Caco-2 (cell line): Measurements from ENCODE around the gene ATXN10.

DNA sequence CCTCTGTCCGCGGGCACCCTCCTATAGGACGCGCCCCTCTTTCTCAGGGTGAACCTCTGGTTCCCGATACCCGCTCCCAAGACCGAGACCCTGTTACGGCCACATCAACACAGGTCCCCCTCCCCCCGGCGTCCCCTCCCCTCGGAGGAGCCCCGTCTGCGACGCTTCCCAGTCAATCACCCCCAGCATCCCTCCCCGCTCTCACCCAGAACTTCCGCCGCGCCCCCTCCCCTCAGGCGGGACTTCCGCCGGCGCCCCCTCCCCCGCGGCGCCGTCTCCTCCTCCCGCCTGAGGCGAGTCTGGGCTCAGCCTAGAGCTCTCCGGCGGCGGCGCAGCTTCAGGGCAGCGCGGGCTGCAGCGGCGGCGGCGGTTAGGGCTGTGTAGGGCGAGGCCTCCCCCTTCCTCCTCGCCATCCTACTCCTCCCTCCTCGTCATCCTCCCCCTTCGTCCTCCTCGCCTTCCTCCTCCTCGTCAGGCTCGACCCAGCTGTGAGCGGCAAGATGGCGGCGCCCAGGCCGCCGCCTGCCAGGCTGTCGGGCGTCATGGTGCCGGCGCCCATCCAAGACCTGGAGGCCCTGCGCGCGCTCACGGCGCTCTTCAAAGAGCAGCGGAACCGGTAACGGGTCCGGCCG, at the start of gene ATXN10:
TSS of gene ATXN10 (plus strand) at position 271 of the 632 bp plus-strand sequence.
- PRO-cap, result bidirectional peak, plus-strand start at position 291 of the sequence, minus-strand start at position 194 of the sequence; bidirectional peak, plus-strand start at position 489 of the sequence, minus-strand start at position 490 of the sequence
- RRBS, result 3% methylated on average over 22 of the region's 64 CpGs

- PRO-cap, result no peak
- RRBS, result no CpG with 5 or more reads among the region's 11 CpGs
Observed at GRCh38 chr22:45672999-45674277, 1.8 kb downstream of the ATXN10 start.

GRCh38 chr22:45740294-45740662, 68.6 kb downstream of the ATXN10 start:
- PRO-cap, result no peak
- RRBS, result no CpG with 5 or more reads among the region's 3 CpGs

- PRO-cap, result no peak
- RRBS, result no CpG with 5 or more reads among the region's 7 CpGs
Observed at GRCh38 chr22:45769012-45769498, 97.4 kb downstream of the ATXN10 start.

DNA sequence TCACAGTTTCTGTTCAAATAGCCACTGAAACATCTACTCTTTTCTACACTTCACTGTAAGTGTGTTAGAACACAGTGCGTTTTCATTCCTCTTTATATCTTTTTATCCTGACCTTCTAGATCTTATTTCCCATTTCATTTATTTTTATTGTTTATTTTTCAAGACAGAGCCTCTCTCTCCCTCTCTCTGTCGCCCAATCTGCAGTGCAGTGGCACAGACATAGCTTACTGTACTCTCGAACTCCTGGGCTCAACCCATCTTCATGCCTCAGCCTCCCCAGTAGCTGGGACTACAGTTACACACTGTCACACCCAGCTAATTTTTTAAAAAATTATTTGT, 119.0 kb downstream of the ATXN10 start:
- PRO-cap, result no peak
- RRBS, result no CpG with 5 or more reads among the region's 3 CpGs

GRCh38 chr22:46040376-46041563, 63.8 kb upstream of the WNT7B start:
- PRO-cap, result no peak
- RRBS, result no CpG with 5 or more reads among the region's 22 CpGs

DNA sequence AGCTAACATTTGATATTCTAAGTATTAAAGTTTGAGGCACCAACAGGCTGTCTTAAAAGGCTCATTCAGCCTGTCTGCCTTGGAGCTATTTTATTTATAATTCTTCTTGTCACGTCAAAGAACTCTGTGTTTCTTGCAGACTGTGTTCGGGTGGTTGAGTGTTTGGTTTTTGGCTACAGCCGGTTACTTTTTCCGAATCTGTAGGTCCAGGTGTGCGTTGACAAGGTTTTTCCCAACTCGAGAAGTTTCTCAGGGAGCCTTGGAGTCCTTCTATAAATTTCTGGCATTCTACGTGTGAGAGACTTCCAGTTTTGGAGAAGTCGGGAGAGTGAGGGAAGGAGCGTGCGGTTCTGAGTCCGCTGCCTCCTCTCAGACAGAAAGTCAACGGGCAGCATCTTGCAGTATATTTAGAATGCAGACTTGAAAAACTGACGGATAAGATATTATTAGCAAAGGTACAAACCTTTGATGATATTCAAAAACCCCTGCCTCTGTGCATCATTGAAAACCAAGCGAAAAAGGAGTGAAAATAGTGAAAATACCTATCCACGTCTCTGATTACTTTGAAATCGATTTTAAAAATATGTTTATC, 85.3 kb upstream of the PPARA start:
- PRO-cap, result no peak
- RRBS, result no CpG with 5 or more reads among the region's 16 CpGs

DNA sequence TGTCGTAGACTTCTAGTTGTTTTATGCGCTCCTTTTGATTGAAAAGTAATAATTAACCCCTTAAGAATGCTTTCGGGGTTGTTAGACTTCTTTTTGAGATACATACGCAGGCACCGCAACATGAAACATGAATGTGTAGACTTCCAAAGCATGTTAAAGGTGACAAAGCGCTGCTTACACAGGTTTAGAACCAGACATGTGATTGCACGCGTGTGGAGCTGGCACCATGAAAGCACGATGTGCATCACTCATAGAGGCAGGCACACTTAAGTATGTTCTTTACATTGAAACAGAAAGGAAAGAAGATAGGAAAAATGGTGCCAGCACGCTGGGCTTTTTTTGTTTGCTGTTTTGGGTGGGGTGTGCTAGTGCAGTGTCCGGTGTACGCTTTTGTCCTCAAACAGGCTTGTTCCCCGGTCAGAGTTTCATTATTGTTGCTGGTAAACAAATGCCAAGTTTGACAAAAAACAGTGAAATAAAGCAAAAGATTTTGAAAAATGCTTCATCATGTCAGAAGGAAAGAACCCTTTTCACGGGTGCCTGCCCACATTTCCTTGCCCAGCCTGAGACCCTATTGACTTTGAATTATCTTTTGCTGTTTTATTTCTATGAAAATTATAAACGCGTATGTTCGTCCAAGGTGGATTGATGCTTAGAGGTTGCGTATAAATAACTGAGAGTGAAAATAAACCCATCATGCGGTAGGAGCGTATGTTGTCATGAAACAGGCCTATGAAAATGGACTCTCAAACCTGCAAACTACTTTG, 83.5 kb upstream of the PPARA start:
- PRO-cap, result no peak
- RRBS, result no CpG with 5 or more reads among the region's 20 CpGs

GRCh38 chr22:46069508-46069985, 80.8 kb upstream of the PPARA start:
- PRO-cap, result no peak
- RRBS, result no CpG with 5 or more reads among the region's 9 CpGs

- PRO-cap, result no peak
- RRBS, result 4% methylated on average over 52 of the region's 66 CpGs
Observed at GRCh38 chr22:46071248-46071657, 79.1 kb upstream of the PPARA start.

- PRO-cap, result no peak
- RRBS, result no CpG with 5 or more reads among the region's 7 CpGs
Observed at GRCh38 chr22:46073515-46073982, 76.8 kb upstream of the PPARA start.

DNA sequence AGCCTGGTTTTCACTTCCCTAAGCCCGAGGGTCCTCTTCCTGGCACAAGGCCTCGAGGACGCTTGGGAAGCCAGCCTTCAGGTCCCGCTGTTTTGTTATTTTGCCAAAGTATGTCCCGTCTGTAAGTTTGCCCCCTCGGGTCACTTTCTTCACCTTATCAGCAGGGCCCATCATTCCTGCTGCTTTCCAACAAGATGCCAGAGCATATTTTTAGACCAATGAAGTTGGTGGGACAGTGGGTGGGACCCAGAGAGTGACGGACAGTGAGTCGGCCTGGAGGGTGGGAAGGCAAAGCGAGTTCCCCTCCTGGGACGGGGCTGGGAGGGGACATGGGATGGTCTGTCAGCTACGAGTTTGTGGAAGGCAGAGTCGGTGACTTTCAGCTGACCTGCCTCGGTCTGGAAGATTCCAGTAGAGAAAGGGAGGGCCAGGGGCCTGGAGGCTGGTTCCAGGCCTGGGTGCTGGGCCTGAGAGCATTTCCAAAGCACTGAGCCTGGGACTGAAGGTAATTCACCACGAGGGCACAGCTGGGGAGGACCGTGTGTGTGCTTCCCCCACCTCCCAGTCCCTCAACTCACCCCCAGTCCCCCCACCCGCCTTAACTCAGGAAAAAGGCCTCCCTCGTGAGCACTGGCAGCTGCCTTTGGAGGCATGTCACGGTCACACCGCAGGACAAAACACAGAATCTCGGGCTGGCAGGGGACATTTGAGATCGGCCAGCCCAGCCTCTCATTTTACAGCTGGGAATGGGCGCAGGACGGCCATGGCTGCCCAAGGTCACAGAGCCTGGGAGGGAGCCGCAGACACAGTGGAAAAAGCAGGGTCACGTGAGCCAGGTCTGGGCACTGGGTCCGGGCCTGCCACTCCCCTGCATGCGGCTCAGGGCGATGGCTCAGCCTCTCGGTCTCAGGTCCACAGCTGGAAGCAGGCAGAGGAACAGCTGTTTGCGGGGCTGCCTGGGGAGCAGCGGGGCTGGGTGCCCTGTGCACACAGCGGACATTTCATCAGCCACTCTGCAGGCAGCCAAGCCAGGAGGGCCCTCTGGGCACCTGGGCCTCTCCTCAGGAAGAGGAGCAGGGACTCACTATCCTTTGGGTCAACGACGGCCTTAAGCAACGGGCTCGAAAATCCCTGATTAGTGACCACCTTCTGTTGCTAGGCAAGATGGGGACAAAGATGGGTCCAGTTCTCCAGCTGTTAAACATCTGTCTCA, 10.7 kb upstream of the PPARA start:
- PRO-cap, result no peak
- RRBS, result no CpG with 5 or more reads among the region's 36 CpGs

DNA sequence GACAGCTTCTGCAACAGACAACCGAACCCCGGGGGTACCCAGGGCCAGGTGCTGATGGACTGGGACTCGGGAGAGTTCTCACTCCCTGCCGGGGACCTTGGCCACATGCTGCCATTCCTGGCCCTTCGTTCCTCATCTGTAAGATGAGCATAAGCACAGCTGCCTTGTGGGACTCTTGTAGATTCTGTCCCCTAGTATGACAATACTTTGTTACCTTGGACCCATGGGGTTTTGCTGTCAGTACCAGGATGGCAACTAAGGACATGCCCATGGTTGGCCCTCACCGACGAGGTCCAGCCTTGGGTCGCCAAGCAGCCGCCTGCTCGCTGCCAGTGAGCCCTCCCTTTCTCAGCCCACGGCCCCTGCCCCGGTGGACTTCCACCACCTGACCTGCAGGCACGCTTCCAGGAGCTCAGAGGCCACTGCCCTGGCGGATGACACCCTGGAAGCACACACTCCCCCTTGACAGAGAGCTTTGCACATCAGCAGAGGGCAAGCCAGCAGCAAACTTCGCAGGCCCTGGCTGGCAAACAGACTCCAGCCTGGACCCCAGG, 3.0 kb upstream of the PPARA start:
- PRO-cap, result no peak
- RRBS, result 39% methylated on average over 3 of the region's 15 CpGs

DNA sequence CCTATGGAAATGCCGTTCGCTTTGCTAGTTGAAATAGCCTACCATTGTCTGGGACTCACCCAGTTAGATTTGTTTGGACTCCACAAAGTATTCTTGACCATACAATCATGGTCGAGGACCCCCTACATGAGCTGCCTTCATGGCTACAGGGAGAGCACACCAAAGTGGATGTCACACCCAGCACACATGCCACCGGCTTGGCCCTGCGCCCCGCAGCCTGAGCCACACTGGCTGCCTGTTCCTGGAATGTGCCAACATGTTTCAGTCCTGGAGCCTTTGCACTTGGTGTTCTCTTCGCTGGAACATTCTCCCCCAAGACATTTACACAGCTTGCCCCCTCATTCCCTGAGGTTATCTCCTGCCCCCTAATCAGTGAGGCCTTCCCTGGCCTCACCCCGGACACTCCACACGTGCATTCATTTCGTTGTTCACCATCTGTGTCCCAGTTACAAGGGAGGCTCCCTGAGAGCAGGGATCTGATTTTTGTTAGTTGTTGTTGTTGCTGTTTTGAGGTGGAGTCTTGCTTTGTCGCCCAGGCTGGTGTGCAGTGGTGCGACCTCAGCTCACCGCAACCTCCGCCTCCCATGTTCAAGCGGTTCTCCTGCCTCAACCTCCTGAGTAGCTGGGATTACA, 46.0 kb downstream of the PPARA start:
- PRO-cap, result no peak
- RRBS, result no CpG with 5 or more reads among the region's 15 CpGs

GRCh38 chr22:46225190-46226163, 24.6 kb downstream of the CDPF1 start:
- PRO-cap, result no peak
- RRBS, result no CpG with 5 or more reads among the region's 16 CpGs

DNA sequence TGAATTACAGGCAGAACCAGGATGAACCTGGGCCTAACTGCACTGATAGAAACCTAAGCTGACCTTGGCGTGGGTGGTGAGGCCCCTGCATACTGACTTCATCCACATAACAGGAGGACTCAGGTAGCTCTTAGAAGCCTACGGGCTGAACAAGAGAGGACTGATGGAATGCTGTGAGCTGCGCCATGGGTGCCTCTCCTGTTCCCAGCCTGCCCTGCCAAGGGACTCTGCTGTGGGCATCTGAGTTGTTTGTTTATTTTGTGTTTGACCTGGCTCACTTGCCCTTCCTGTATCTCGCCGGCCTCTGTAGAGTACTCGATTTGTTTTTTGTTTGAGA, 1.6 kb downstream of the TTC38 start:
- PRO-cap, result no peak
- RRBS, result no CpG with 5 or more reads among the region's 6 CpGs

DNA sequence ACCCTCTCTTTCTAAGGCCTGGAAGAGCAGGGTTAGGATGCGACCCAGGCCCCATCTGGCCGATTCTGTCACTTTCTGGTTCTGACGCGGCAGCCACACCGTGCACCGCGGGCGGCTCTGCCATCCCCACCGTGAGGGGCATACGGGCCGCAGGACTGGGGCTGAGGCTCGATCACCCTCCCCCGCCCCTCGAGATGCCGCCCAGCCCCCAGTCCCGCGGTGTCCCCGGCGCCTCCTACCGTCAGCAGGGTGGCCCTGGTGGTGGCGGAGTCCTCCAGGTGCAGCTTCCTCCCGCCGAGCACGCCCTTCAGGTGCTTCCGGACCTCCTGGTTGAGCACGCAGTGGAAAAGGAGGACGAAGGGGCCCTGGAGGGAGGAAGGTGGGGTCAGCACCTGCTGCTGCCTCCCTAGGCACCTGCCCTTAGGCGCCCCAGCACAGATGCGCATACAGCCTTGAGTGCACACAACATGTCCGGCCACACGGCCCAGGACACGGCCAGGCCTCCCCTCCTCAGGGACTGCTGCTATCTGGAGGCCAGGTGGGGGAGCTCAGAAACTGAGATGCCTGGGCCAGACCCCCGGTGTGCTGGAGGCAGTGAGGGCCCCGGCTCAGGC, 31.3 kb downstream of the TRMU start:
- PRO-cap, result no peak
- RRBS, result 94% methylated on average over 8 of the region's 34 CpGs

- PRO-cap, result no peak
- RRBS, result no CpG with 5 or more reads among the region's 17 CpGs
Observed at GRCh38 chr22:46375077-46375604, 39.6 kb downstream of the TRMU start.

DNA sequence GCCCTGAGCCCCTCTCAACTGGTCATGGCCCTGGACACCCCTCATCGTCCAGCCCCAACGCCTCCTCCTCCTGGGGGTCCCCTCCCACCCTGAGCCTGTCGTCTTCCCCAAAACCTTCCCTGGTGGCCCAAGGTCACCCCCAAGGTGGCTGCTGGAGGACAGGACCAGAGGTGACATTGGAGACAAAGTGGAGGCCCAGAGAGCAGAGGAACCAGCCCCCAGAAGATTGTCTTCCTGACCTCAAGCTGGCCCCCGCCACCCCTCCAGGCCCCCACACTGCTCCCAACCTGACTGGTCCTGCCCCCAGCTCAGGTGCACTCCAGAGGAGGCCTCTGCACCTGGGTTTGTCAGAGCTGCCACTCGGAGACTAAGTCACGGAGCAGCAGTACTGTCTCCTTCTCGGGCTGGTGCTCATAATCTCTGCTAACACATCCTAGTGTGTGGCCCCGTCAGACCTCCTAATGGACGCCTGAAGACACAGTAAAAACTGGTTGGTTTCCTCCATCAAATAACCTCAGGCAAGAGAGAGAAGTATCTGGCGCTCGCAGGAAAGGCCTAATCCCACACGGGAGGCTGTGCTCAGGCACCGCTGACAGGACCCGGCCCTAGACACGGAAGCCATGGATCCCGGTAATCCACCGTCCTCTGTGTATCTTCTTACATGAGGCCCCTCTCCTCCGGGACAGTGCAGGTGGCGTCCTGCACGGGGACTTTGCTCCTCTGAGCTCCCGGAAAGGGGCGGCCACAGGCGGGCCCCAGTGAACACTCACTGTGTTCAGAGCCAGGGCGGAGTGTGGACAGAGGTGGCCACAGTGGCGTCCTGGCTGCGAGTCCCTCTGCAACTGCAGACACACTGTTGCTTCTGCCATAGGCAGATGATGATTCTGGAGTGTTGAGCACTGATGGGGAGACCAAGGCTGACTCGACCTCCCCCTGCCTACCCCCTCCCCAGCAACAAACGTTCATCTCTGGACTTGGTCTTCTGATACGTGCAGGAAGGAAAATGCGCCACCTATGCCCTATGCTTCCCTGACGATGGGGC, 95.3 kb downstream of the TRMU start:
- PRO-cap, result bidirectional peak, plus-strand start at position 772 of the sequence, minus-strand start at position 649 of the sequence
- RRBS, result 36% methylated on average over 6 of the region's 31 CpGs

GRCh38 chr22:46463861-46464588, 73.4 kb downstream of the CELSR1 start:
- PRO-cap, result no peak
- RRBS, result 95% methylated on average over 1 of the region's 46 CpGs